HT1080 (cell line): ENCODE results near the genes KRTAP5-7, RNF121 and ANAPC15.

DNA sequence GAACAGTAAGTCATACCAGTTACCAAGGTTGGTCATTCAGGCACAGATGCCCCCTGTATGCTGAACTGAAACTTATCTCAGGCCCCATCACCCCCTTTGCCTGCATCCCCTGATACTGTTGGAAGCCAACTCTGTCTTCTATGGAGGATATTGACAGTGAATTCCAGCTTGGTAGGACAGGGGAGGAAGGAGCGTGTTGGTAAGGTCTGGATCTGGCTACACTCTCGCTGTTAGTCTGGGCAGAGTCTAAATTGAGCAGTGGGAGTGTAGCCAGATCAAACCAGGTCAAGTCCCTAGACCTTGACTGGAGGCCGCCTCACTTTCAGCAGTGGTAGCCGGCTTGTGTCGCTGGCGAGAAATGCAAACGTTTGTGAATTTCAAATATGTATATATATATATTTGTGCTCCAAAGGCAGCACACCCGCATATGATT lies 26.8 kb downstream of the DHCR7 start:
RAMPAGE:
- cytosol, long total RNA: no peak
- long total RNA: no peak
- nucleus, long total RNA: no peak

DNA sequence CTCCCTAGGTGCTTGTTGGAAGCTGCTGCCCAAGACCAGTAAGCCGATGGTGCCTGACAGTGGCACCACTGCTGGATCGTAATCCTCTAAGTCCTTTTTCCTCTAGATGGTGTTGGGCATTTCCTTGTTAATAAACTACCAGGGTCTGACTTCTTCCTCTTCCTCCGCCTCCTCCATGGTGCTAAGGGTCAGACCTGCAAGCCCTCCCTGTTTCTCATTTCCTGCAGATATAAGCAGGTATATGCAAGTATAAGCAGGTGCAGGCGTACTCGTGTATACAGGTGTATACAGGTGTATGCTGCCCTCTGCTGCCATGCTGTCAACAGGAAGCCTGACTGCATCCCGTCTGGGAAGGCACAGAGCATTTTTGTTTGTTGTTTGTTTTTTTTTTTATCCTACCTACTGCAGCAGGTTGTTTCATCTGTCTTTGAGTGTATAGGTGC lies 1.6 kb downstream of the NADSYN1 start:
RAMPAGE:
- cytosol, long total RNA: no peak
- long total RNA: no peak
- nucleus, long total RNA: no peak

GRCh38 chr11:71481209-71482186 lies 28.5 kb downstream of the NADSYN1 start:
RAMPAGE:
- cytosol, long total RNA: no peak
- long total RNA: no peak
- nucleus, long total RNA: no peak

DNA sequence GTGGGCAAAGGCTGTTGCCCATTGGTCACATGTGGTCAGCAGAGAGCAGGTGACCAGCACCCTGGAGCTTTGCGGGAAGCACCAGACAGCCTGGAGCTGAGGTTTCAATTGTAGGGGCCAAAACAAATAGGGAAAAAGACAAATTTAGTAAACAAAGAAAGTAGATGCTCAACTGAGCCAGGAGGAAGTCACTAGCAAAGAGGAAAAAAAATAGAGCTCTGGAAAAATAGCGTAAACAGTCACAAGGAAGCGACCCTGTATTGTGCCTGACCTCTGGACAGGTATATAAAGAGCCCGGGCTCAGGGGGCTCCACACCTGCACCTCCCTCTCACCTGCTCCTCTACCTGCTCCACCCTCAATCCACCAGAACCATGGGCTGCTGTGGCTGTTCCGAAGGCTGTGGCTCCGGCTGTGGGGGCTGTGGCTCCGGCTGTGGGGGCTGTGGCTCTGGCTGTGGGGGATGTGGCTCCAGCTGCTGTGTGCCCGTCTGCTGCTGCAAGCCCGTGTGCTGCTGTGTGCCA lies at the start of gene KRTAP5-7:
TSS of gene KRTAP5-7 (plus strand) at position 339 of the 522 bp plus-strand sequence.
RAMPAGE:
- cytosol, long total RNA: no peak
- long total RNA: no peak
- nucleus, long total RNA: no peak

DNA sequence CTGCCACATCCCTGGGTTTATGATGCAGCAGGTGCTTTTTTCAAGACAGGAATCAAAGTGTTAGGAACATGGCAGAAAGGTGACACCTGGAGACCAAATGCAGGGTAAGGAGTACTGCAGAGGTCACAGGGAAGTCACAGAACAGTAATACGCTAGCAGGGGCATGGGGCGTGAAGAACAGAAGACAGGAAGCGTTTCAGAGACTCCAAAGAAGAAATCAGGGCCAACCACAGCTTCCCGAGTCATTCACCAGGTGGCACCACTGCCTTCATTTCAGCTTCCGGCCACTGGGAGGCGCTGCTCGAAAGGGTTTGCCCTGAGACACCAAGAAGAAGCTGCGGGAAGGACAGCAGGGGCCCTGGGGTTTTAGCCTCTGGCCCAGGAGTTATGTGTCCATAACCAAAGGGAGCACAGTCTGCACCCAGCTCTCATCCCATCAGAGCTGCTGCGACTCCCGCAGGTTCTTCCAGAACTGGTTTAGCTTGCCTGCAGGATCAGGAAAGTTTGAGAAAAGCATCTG lies 32.7 kb upstream of the DEFB108B start:
RAMPAGE:
- cytosol, long total RNA: no peak
- long total RNA: no peak
- nucleus, long total RNA: no peak

DNA sequence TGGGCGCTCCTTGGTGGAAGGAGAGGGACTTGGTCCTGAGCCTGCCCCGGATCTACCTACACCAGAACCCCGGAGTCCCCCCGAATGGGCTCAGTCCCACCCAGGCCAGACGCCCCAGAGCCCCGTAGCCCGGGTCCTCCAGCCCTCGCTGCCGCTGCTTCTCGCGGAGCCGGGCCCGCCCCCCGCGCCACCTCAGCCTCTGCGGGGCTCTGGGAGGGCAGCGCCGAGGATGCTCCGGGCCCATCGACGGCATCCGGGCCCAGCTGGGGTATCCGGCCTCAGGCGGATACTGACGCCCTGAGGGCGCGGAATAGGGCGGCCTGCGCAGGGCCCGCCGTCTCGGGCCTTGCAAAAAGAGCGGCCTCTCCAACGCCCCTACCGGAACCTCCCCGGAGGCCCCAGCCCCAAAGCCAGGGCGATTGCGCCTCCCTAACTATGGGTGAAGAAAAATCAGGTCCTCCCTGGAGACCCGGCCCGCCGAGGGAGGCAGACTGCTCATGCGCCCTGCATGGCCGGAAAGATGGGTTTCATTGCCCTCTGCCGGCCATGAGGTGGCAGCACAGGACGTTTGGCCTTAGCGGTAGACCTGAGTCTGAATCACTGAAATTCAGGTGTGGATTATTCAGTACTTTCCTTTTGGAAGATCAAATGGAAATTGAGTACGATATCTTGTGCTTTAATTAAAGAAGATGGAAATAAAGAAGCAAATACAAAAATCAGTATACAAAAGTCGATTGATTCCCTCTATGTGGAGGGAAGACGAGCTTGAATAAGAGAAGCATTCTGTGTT lies 19.4 kb upstream of the DEFB108B start:
RAMPAGE:
- cytosol, long total RNA: no peak
- long total RNA: no peak
- nucleus, long total RNA: no peak

DNA sequence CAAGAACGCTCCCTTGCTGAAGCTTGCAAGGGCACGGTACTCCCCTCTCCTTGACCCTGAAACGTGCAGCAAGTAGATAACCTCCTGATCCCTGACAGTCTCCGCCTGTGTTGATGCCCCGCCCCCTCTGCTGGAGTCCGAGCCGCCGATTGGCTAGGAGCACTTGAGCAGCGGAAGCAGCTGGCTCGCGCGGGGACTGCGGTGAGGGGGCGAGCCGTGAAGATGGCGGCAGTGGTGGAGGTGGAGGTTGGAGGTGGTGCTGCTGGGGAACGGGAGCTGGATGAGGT lies at the start of gene RNF121:
TSS of gene RNF121 (plus strand) at position 207 of the 287 bp plus-strand sequence.
RAMPAGE:
- cytosol, long total RNA: no peak
- long total RNA: no peak
- nucleus, long total RNA: no peak

GRCh38 chr11:71929127-71929431 lies 233 bp downstream of the RNF121 start:
RAMPAGE:
- cytosol, long total RNA: no peak
- long total RNA: no peak
- nucleus, long total RNA: no peak

GRCh38 chr11:71999455-72000169 lies 903 bp downstream of the IL18BP start:
RAMPAGE:
- cytosol, long total RNA: no peak
- long total RNA: no peak
- nucleus, long total RNA: no peak

DNA sequence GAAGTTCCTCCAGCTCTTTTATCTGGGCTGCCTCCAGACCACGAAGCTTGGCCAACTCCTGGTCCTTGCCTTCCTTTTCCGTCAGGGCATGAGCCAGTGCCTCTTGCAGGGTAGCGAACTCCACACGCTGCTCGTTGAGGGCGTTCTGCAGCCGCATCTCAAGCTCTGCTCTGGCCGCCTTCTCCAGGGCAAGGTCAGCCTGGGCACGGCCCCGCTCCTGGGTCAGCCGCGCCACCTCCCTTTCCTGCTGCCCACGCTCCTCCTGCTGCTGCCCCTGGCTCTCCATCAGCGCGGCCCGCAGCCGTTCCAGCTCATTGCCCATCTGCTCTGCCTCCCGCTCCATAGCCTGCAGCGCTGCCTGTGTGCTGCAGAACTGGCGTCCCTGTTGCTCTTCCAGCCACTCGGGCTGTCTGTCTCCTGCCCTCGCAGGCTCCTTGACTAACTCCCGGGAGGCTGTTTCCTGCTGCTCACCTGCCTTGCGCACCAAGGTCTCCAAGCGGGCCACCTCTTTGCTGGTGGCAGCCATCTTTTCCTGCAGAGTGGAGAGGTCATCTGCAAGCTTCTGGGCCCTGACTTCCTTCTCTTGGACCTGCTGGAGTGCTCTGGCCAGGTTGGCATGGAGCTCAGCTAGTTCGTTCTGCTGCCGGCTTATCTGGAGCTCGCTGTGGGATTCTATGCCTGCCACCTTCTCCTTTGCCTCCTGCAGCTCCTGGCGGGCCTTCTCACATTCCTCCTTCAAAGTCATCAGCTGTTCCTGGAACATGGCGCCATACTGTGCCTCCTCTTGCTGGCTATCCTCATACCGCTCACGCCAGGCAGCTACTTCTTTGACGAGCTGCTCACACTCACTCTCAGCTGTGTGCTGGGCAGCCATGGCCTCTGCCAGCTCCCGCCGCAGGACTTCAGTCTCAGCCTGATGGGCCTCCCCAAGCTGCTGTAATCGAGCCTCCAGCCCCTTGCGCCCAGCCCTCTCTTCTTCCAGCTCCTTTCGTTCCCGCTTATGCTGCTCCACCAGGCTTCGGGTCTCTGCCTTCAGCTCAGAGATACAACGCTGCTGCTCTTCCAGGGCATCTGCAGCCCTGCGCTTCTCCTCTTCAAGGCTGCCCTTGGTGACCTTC lies 15.9 kb downstream of the IL18BP start:
RAMPAGE:
- cytosol, long total RNA: no peak
- long total RNA: no peak
- nucleus, long total RNA: no peak

RAMPAGE:
- cytosol, long total RNA: no peak
- long total RNA: no peak
- nucleus, long total RNA: no peak
These were observed 17.6 kb downstream of the IL18BP start for GRCh38 chr11:72016392-72016591.

DNA sequence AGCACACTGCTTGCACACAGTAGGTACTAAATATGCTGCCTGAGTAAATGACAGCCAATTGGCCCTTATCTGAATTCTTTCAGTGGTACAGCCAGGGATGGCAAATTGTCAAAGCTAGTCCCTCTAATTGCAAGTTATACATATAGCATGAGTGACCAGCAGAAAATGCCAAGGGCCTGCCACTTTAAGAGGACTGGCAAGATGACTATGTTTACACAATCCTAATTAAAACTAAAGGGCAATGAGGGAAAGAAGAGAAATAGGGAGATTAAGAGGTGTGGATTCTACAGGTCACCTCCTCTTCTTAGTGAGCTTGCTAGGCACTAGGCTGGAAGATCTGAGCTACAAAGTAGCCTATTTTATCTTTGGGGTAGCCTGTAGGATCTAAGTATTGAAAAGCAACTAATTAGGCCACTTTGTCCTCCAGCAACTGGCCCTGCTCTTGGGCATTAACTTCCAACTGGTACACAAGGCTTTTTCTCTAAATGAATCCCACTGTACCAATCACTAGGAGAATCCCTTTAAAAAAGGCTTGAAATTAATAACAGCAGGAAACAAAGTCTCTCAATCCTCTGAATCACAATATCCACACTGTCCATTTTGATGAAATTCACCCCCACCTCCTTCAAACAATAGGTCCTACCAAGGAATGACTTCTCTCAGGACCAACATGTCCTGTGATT lies 13.4 kb downstream of the NUMA1 start:
RAMPAGE:
- cytosol, long total RNA: no peak
- long total RNA: no peak
- nucleus, long total RNA: no peak

GRCh38 chr11:72069241-72069706 lies 11.1 kb downstream of the NUMA1 start:
RAMPAGE:
- cytosol, long total RNA: no peak
- long total RNA: no peak
- nucleus, long total RNA: no peak

RAMPAGE:
- cytosol, long total RNA: start-site peak on the minus strand at chr11:72112662-72112780, 1,151 and 2,134 reads in 2 replicates
- long total RNA: start-site peak on the minus strand at chr11:72112258-72112303, 73 reads; start-site peak on the minus strand at chr11:72112662-72112770, 1,171 reads
- nucleus, long total RNA: start-site peak on the minus strand at chr11:72112660-72112700, 139 and 18 reads in 2 replicates
These were observed at the start of gene ANAPC15 for GRCh38 chr11:72111901-72112966. Gene ANAPC15 (minus strand): TSS chr11:72112695.

DNA sequence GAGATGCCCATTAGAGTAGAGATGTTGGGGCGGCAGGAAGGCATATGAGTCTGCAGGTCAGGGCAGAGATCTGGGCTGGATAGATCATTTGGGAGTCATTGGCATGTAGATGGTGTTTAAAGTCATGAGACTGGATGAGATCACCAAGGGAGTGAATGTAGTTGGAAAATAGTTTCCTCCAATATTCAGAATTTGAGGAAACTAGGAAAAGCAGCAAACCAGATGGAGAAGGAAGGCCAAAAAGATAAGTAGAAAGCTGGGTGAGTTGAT lies 2.1 kb upstream of the ANAPC15 start:
RAMPAGE:
- cytosol, long total RNA: no peak
- long total RNA: no peak
- nucleus, long total RNA: no peak

DNA sequence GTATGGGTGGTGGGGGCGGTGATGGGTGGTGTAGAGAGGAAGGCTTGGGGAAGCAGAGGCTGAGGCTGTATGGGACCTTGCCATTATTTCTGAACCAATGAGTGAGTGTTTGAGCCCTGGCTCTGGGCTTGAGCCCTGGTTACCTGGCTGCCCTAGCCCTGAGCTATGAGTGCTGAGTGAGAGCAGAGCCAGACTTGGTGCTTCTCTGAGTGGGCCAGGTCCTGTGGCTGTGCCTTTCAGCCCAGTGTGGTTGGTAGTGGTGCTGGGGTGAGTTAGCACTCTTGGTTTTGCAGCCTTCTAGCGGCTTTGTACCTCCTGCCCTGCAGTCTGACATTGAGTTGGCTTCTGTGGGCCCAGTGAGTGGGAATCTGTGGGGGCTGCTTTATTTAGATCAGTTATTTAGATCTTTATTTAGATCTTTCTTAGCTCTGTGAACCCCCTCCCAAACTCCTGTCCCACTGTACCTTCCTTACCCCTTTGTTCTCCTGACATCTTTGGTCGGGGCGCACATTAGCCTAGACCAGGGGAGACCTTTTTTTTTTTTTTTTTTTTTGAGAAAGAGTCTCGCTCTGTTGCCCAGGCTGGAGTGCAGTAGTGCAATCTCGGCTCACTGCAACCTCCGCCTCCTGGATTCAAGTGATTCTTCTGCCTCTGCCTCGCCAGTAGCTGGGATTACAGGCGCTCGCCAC lies 1.2 kb downstream of the INPPL1 start:
RAMPAGE:
- cytosol, long total RNA: no peak
- long total RNA: no peak
- nucleus, long total RNA: no peak

DNA sequence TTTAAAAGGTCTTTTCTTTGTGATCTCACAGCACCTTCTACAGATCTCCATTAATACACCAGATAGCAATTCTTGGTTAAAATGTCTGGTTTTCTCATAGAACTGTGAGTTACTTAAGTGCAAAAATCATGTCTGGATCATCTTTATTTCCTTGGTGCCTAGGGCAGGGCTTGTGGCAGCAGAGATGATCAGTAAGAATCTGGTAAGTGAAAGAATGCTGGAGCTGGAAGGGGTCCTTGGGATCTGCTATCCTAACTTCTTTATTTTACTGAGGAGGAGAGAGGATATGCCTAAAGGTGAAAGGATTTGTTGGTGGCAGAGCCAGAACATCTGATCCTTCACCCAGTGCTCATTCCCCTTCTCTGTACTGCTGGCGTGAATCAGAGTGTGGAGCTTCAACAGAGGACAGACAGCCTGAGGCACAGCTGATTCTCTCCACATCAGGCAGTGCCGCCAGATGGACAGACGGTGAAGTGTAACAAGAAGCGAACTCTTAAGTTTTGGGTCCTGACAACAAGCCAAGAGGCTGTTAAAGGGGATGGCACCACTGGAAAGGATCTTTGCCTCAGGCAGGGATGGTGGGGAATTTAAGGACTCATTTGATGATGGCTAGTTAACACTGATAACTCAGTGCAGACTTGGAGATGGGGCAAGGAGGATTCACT lies 81.6 kb downstream of the CLPB start:
RAMPAGE:
- cytosol, long total RNA: no peak
- long total RNA: no peak
- nucleus, long total RNA: no peak

DNA sequence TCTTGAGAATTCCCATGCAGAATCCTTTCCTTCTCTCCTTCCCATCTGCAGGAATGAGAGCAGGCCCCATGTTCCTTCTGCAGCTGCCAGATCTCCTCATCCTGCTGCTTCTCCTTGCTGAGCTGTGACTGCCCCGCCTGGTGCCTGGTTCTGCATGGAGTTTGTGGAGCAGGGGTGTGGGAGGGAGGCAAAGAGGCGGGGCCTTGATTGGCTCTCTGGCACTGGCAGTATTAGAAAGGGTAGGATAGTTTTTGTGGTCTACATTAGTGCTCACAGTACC lies 91.1 kb upstream of the CLPB start:
RAMPAGE:
- cytosol, long total RNA: no peak
- long total RNA: no peak
- nucleus, long total RNA: no peak

DNA sequence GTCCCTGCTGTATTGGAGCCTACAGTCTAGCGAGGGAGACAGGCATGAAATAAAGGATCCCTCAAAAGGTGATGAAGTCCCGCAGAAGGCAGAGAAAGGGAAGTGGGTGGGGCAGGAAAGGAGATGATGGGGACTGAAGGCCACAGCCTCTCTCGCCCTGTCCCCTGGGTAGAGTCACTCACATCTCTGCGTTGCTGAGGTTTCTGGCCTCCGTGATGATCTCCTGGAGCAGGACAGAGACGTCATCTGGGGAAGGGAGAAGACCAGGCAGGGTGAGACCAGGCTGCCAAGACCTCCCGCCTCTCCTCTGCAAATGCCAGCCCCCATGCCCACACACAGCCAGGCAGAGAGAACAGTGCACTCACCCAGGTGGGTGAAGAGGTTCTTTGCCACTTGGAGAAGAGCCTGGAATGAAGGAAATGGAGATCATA lies 89.0 kb downstream of the PDE2A start:
RAMPAGE:
- cytosol, long total RNA: no peak
- long total RNA: no peak
- nucleus, long total RNA: no peak

GRCh38 chr11:72598363-72598791 lies 75.8 kb downstream of the PDE2A start:
RAMPAGE:
- cytosol, long total RNA: no peak
- long total RNA: no peak
- nucleus, long total RNA: no peak